ENCODE data around the gene LSG1.

GRCh38 chr3:191431454-191431896 lies 29.5 kb upstream of the PYDC2 start:
- PRO-cap, 6 experiments: no peak in any of the 6 experiments
- RAMPAGE, long total RNA, 2 experiments: no peak in any of the 2 experiments
- RRBS: no CpG with 5 or more reads among the region's 4 CpGs

- PRO-cap, 6 experiments: peak in 6 of 6 experiments; most common plus-strand start chr3:192571478 (in 3); most common minus-strand start chr3:192571400 (in 1)
- RAMPAGE, long total RNA, 2 experiments: no peak in any of the 2 experiments
- RRBS: 15% methylated on average over 11 of the region's 21 CpGs
Measured at GRCh38 chr3:192571136-192571546, 156.2 kb downstream of the FGF12 start.

DNA sequence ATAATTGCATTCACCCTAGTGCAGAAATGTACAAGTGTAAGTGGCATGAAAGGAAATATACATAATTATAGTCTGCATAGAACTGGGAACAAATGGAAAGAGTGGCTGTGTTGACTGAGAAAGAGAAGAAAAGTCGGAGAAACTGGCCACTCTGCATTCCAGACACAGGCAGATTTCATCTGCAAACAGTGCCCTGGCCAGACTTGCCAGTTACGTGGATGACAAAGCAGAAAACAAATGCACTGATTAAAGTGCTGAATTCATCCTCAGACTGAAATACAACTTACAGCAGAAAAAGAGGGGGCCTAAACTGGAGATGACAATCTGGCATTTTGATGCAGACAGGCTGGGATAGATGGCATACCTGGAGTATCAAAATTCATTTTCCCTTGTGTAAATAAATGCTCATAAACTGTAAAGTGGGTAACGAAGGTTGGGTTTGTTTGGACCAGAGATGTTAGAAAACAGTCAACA lies 129.8 kb downstream of the FGF12 start:
- PRO-cap, 6 experiments: no peak in any of the 6 experiments
- RAMPAGE, long total RNA, 2 experiments: no peak in any of the 2 experiments
- RRBS: no CpG with 5 or more reads among the region's 3 CpGs

- PRO-cap, 6 experiments: no peak in any of the 6 experiments
- RAMPAGE, long total RNA, 2 experiments: no peak in any of the 2 experiments
- RRBS: no CpG with 5 or more reads among the region's 2 CpGs
Measured at GRCh38 chr3:193556734-193557195, 2.1 kb upstream of the ATP13A4 start.

DNA sequence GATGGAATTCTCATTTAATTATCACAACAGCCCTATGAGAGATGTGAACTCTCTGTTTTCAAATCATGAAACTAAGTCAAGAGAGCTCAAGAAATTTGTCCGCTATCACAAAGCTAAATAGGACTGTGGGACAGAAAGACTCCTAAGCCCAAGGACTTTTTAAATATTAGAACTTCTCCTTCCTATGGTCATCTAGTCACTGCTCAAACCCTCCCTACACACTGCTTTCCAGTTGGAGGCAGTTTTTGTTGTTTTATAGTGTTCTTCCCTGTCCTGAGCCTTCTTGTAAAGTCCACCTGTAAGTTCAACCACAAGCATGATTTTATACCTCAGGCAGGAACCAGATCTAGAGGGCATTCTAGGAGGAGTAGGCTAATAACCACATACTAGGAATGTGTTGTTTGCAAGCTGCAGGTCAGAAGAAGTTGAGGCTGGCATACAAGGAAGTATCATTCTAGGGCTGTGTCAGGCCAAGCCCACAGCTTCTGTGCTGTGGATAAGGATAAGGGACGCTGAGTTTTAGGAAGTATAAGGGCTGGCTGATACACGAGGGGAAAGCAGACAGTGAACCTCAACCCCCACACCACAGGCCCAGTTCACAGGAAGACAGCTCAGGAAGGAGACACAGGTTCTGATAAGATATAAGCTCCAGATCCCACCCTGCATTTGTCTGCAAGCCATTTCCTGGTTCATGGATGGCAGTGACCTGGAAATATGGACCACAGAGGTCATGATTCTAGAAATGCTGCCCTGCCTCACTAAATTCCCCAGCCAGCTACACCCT lies 260.4 kb downstream of the OPA1 start:
- PRO-cap, 6 experiments: no peak in any of the 6 experiments
- RAMPAGE, long total RNA, 2 experiments: no peak in any of the 2 experiments
- RRBS: no CpG with 5 or more reads among the region's 3 CpGs

GRCh38 chr3:193863785-193864135 lies 270.8 kb downstream of the OPA1 start:
- PRO-cap, 6 experiments: peak in 3 of 6 experiments; most common plus-strand start chr3:193863941 (in 1); most common minus-strand start chr3:193864004 (in 2)
- RAMPAGE, long total RNA, 2 experiments: no peak in any of the 2 experiments
- RRBS: no CpG with 5 or more reads among the region's 5 CpGs

- PRO-cap, 6 experiments: no peak in any of the 6 experiments
- RAMPAGE, long total RNA, 2 experiments: no peak in any of the 2 experiments
- RRBS: no CpG with 5 or more reads among the region's 4 CpGs
Measured at GRCh38 chr3:193910652-193911447, 225.1 kb upstream of the HES1 start.

DNA sequence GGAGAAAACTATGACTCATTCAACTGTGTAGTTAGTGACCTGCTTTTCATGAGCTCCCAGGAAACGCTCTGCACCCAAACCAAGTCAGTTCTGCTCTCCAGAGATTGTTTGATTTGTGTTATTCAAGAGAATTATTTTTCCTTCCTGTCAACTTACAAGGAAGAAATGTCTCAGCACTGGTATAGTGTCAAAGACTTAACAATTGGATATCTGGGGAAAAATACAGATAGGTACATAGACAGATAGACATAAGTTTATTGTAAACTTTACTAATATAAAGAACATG lies 206.9 kb upstream of the HES1 start:
- PRO-cap, 6 experiments: no peak in any of the 6 experiments
- RAMPAGE, long total RNA, 2 experiments: no peak in any of the 2 experiments
- RRBS: no CpG with 5 or more reads among the region's 1 CpG

GRCh38 chr3:194029681-194030200 lies 106.2 kb upstream of the HES1 start:
- PRO-cap, 6 experiments: no peak in any of the 6 experiments
- RAMPAGE, long total RNA, 2 experiments: no peak in any of the 2 experiments

DNA sequence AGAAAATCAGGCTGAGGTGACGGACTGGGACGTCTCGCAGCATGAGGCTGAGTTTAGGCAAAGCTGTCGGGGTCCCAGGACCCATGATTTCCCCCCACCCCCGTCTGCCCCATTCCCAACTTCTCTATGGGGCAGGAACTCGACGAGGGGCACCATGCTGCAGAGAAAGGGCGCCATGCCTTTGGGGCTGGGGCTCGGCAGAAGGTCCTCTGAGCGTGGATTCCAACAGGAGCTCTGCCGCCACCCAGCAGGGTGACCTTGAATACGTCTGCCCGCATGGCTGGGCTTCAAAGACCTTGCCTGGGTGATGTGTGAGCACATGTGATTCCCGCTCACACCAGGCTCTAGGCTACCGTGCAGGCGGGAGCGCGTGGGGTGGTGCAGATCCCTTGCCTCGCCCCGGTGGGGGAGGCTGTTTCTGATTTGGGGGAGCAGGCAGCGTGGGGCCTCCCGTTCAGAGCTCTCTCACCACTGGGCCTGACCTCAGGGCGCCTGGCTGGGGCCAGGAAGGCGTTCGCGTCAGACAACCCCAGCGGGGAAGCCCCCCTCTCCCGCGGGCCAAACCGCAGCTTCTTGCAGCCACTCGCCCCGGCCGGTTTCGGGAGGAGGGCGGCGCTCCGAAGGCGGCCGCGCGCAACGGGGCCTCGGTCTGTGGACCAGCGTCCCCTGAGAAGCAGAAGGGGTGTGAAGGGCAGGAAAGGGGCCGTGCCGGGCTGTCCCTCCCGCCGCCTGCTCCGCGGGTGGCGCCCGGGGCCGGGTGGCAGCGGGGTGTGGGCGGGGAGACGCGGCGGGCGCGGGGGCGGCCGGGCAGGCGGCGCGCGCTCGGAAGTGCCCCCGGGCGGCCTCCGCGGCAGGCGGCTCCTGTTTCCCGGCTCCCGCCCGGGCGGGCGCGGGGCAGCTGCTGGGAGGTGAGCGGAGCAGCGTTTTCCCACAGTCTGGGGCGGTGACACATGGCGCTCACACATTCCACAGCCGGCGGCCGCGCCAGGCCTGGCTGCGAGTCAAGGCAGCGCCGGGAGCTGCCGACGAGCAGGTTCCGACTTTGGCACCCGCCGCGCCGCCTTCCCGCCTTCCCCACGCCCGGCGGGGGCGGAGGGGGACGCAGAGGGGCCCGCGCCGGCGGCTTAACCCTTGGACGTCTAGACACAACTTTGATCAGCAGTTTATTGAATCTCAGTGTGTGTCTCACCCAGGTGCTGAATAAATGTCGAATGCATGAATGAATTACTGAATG lies 65.2 kb upstream of the HES1 start:
- PRO-cap, 6 experiments: peak in 6 of 6 experiments; most common plus-strand start position 676 of the sequence (in 5); most common minus-strand start position 900 of the sequence (in 5)
- RAMPAGE, long total RNA, 2 experiments: no peak in any of the 2 experiments
- RRBS: 1% methylated on average over 46 of the region's 108 CpGs

GRCh38 chr3:194129678-194130308 lies 6.2 kb upstream of the HES1 start:
- PRO-cap, 6 experiments: no peak in any of the 6 experiments
- RAMPAGE, long total RNA, 2 experiments: no peak in any of the 2 experiments
- RRBS: no CpG with 5 or more reads among the region's 9 CpGs

GRCh38 chr3:194136746-194137393 lies 922 bp downstream of the HES1 start:
- PRO-cap, 6 experiments: peak in 6 of 6 experiments; most common plus-strand start chr3:194137221 (in 3); most common minus-strand start chr3:194137109 (in 3)
- RAMPAGE, long total RNA, 2 experiments: no peak in any of the 2 experiments
- RRBS: under 1% methylated on average over 13 of the region's 42 CpGs

DNA sequence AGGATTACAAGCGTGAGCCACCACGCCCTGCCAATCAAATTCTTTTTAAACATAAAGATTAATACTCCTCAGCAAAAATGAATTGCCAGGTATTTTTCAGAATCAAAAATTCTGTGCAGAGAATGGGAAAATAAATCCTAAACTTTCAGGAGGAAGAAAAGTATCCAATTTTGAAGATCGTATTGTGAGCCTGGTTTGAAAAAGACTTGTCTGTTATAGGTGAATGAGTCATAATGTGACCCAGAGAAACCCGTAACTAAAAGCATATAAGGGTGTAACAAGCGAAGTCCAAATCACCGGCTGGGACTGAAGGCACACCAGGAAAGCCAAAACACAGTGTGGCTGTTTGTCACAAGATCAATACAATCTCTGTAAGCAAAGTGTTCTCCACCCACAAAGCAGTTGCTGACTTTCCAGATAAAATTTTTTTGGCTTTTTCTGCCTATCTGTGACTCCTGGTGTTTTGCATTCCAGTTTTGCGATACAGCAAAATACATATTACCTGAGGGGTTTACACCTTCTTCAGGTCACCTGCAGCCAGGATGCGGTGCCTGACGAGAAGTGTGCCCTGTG lies 14.3 kb downstream of the HES1 start:
- PRO-cap, 6 experiments: no peak in any of the 6 experiments
- RAMPAGE, long total RNA, 2 experiments: no peak in any of the 2 experiments
- RRBS: no CpG with 5 or more reads among the region's 9 CpGs

DNA sequence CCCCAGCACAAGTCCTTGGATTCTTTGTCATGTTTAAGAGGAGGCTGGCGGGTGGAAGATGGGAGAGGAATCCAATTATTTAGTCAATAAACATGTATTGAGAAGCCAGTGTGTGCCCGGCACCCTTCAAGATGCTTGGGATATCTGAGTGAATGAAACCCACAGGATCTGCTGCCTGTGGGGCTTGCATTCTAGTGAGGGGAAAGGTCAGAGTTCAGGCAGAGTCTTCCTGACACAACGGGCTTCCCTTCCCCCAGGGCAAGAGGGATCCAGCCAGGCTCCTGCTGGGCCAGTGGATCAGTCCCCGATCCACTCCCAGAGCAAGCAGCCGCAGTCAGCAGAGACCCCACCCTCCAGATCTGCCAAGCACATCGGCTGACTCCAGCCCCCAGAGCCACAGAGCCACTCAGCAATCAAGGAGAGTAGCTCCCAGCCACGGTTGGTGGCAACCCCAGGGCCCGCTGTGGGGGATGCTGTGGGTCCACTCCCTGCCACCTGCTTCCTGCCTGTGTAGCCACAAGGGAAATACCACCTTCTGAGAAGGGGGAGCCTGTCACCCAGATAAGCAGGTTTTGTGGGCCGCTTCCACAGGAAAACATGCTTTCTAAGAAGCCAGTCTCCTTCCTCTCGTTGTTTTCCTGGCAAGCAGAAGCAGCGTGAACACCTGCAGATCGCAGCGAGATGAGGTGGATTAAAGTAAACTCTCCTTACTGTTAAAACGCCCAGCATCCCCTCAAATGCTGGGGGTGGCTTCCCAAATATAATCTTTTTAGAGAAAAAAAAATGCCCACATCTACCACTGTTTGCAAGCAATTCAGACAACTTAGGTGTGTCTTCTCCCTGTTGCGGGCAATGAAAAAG lies 44.9 kb downstream of the CPN2 start:
- PRO-cap, 6 experiments: no peak in any of the 6 experiments
- RAMPAGE, long total RNA, 2 experiments: no peak in any of the 2 experiments
- RRBS: no CpG with 5 or more reads among the region's 15 CpGs

GRCh38 chr3:194487721-194488387 lies 1.1 kb upstream of the ATP13A3 start:
- PRO-cap, 6 experiments: no peak in any of the 6 experiments
- RAMPAGE, long total RNA, 2 experiments: no peak in any of the 2 experiments
- RRBS: 6% methylated on average over 12 of the region's 37 CpGs

DNA sequence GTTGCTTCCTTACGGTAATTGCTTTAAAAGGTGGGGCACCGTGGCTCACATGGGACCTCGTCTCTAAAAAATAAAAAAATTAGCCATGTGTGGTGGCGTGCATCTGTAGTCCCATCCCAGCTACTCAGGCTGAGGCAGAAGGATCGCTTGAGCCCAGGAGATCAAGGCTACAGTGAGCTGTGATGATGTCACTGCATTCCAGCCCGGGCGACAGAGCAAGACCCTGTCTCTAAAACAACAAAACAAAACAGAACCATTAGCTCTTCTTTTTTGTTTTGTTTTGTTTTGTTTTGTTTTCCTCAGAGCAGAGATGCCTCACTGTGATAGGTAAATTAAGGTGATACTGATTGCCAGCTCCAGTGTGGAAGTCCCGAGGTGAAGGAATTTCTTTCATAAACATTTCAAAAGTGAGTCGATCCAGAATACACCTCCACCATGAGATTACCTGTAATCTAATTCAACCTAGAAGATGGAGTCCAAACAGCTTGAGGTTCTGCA lies 11.5 kb upstream of the ATP13A3 start:
- PRO-cap, 6 experiments: no peak in any of the 6 experiments
- RAMPAGE, long total RNA, 2 experiments: no peak in any of the 2 experiments
- RRBS: no CpG with 5 or more reads among the region's 9 CpGs

- PRO-cap, 6 experiments: no peak in any of the 6 experiments
- RAMPAGE, long total RNA, 2 experiments: no peak in any of the 2 experiments
Measured at GRCh38 chr3:194521283-194521901, 34.6 kb upstream of the ATP13A3 start.

GRCh38 chr3:194577867-194578495 lies 55.2 kb downstream of the TMEM44 start:
- PRO-cap, 6 experiments: peak in 3 of 6 experiments; most common plus-strand start chr3:194578301 (in 3); most common minus-strand start chr3:194578165 (in 2)
- RAMPAGE, long total RNA, 2 experiments: no peak in any of the 2 experiments
- RRBS: no CpG with 5 or more reads among the region's 9 CpGs

- PRO-cap, 6 experiments: no peak in any of the 6 experiments
- RAMPAGE, long total RNA, 2 experiments: no peak in any of the 2 experiments
- RRBS: no CpG with 5 or more reads among the region's 9 CpGs
Measured at GRCh38 chr3:194639121-194639720, 6.0 kb upstream of the TMEM44 start.

- PRO-cap, 6 experiments: peak in 6 of 6 experiments; most common plus-strand start chr3:194672608 (in 4); most common minus-strand start chr3:194672191 (in 5)
- RAMPAGE, long total RNA, 2 experiments: start-site peak on the minus strand in 1 of 2 experiments, at chr3:194672177-194672196 at its widest, 146 reads per replicate
- RRBS: 2% methylated on average over 4 of the region's 62 CpGs
Measured at GRCh38 chr3:194671595-194672811, at the start of gene LSG1. Gene LSG1, minus strand, starts transcription at chr3:194672191.

All from heart left ventricle (tissue), 7 donors.